Trachea (tissue), 1 donor: ENCODE results near the gene CT83.

GRCh38 chrX:115933930-115935153 is 236.2 kb upstream of the AGTR2 start:
- PRO-cap: no peak

GRCh38 chrX:116238557-116238855 is 68.0 kb downstream of the AGTR2 start:
- PRO-cap: no peak

- PRO-cap: no peak
These were observed 69.4 kb downstream of the AGTR2 start for GRCh38 chrX:116239914-116240430.

DNA sequence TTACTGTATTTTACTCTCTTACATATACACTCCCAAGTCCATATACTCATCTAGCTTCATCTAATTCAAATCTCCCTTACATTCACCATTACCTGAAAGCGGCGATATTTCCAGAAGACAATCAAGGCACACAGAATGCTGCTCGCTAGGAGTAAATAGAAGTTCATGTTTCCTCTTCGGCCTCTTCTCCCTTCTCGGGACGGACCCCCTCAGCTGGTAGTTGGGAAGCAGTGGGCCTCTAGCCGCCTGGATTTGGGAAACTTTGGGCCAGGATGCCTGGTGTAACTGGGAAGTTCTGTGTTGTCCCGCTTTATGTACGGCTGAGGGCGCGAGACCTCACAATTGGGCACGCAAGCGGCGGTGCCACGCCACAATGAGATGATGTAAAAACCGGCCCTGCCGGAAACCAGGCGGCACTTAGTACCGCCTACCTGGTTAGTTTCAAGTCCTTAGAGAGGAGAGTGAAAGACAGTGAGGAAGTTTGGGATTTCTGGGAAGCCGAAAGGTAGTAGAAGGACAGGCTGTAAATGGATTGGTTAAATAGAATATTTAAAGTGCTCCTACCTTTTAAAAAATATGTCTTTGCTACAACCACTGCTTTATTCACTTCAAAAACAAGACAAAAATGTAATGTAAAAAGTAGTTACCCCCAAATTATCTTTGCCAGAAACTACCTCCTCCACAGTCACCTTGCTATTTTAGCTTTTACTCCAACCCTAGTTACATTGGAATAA is at the start of gene CT83:
TSS of gene CT83 (minus strand) at position 287 of the 734 bp plus-strand sequence.
- PRO-cap: no peak

- PRO-cap: no peak
These were observed 245.2 kb upstream of the CT83 start for GRCh38 chrX:116707944-116708345.

GRCh38 chrX:117985235-117985795 is 131.3 kb downstream of the KLHL13 start:
- PRO-cap: no peak

- PRO-cap: no peak
These were observed 73.0 kb upstream of the KLHL13 start for GRCh38 chrX:118189590-118189982.

DNA sequence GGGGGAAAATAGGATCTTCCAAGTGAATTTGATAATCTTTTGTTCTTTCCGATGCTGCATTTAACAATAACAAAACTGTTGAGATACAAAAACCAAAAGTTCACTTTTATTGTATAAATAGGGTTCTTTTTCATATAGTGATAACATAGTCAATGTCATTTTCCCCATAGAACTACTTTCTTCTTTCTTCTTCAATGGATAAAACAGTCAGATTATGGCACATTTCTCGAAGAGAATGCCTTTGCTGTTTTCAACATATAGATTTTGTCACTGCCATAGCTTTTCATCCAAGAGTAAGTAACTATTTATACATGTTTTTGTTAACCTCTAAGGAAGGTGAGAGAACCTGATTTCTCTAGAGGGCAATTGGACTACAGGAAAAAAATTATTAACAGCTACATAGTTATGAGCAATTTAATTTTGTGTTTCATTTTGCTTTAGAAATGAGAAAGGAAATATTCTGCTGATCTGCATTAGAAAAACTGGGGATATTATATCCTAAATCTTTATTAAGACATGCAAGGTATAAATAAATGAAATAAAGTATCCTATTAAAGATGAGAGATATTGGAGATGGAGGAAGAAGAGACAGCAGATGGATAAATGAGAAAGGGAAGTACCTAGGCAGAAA is 59.0 kb upstream of the DOCK11 start:
- PRO-cap: no peak

DNA sequence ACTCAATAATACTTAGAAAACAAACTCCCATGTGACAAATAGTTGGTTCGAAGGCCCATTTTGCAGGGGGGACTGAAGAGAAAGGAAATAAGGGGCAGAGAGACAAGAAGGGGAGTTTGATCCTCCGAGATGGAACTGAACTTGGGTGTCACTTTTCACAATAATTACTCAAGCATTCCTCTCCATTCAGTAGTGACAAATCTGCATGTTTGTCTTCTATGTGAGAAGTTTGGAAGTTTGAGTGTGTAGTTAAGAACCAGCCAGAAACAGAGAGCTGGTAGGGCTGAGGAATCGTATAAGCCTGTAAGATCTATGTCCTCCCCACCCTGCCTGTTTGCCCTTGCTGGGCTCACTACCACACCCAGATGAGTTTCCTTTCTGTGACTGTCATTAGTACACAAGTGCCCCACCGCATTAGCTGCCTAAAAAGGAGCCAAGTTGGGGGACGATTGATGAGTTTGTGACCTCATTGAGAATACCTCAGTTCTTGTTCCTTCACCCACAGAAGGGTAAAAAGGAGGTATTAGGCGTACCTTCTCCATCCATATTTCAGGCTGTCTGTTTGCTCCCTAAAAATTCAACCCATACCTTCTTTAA is 28.2 kb downstream of the DOCK11 start:
- PRO-cap: no peak

GRCh38 chrX:118718540-118719126 is 8.8 kb upstream of the IL13RA1 start:
- PRO-cap: no peak

- PRO-cap: no peak
These were observed 1.7 kb downstream of the IL13RA1 start for GRCh38 chrX:118729037-118729540.

- PRO-cap: no peak
These were observed 20.6 kb downstream of the LONRF3 start for GRCh38 chrX:118995126-118995396.

DNA sequence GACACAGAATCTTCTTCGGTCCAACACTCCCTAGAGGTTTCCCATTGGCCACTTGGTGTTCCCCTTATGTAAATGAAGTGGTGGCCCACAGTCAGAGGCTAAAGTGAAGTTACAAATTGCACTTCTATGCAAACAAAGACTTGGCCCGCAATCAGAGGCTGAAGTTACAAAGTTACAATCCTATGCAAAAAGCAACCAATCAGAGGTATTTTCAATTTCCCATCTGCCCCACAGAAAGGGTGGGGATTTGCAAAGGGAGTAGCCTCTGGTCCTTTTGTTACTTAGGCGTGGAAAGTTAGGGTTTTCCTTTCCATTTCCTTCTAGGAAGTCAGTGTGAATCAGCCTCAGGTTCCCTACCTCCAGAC is 35.7 kb upstream of the SLC25A43 start:
- PRO-cap: no peak

- PRO-cap: no peak
These were observed 11.5 kb downstream of the SLC25A43 start for GRCh38 chrX:119410685-119411069.

DNA sequence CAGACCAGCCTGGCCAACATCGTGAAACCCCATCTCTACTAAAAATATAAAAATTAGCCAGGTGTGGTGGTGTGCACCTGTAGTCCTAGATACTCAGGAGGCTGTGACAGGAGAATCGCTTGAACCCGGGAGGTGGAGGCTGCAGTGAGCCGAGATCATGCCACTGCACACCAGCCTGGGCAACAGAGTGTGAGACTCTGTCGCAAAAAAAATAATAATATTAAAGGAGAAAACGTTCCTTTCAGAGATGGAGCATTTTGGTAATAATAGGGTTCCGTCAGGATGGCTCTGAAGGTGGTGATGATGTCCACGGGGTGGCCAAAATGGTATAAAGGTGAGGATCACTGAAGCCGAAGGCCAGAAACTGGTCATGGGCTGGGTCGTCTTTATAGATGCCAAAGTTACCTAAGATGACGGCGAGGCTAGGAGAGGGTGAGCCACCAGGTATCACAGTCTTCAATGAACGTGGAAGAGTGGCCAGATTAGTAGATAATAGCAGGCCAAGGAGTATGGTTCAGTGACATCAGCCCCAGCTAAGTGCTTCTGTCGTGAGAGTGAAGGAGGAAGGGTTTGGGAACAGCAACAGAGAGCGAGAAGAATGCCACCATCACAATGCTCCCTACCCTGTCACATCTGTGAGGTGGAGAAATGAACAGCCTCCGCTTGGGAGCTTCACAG is 17.1 kb upstream of the SLC25A5 start:
- PRO-cap: no peak

DNA sequence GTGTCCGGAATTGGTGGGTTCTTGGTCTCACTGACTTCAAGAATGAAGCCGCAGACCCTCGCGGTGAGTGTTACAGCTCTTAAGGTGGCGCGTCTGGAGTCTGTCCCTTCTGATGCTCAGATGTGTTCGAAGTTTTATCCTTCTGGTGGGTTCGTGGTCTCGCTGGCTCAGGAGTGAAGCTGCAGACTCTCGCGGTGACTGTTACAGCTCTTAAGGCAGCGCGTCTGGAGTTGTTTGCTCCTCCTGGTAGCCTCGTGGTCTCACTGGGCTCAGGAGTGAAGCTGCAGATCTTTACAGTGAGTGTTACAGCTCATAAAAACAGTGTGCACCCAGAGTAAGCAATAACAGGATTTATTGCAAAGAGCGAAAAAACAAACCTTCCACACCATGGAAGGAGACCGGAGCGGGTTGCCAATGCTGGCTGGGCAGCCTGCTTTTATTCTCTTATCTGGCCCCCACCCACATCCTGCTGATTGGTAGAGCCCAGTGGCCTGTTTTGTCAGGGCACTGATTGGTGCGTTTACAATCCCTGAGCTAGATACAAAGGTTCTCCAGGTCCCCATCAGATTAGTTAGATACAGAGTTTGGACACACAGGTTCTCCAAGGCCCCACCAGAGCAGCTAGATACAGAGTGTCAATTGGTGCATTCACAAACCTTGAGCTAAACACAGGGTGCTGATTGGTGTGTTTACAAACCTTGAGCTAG is 18.6 kb downstream of the SLC25A5 start:
- PRO-cap: no peak

DNA sequence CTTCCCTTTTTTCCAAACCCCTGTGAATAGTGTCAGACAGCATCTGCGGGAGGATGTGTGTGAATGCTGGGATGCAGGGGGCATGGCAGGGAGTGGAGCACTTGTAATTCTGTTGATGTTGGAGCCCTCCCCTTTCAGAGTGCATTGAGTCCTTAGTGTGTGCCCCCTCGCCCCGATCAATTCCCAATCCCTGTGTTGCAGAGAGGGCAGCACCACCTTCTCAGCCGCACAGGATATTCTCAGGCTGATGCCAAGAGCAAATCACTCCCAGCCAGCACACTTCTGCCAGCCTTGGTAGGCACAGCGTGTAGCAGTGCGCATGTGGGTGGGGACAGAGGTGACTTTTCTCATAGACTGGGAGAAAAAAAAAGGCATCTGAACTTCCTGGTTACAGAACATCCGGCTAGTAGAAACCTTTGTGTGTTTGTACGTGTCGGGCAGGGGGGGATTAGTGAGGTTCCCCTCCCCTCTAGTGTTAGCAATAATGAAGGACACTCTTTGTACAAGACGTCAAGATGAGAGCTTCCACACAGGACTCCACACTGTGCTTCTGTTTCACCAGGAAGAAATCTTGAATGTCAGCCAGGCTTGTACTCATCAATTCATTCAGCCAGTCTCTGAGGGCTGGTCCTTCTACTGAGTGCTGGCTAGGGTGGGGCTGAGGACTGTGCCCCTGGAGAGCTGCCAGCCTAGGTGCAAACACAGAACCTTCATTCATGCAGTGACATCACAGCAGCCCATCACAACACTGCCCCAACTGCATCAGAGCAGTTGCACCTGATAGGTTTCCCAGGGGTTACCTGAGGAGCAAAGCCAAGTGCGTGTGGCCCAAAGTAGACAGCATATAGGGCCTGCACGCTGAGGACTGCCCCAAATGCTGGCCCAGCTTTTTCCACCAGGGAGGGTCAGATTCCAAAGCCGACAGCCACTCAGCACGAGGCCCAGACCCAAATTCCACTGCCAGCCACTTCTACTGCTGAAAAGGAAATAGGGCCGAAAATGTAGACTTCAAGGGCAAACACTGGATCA is 34.6 kb downstream of the SLC25A5 start:
- PRO-cap: no peak

DNA sequence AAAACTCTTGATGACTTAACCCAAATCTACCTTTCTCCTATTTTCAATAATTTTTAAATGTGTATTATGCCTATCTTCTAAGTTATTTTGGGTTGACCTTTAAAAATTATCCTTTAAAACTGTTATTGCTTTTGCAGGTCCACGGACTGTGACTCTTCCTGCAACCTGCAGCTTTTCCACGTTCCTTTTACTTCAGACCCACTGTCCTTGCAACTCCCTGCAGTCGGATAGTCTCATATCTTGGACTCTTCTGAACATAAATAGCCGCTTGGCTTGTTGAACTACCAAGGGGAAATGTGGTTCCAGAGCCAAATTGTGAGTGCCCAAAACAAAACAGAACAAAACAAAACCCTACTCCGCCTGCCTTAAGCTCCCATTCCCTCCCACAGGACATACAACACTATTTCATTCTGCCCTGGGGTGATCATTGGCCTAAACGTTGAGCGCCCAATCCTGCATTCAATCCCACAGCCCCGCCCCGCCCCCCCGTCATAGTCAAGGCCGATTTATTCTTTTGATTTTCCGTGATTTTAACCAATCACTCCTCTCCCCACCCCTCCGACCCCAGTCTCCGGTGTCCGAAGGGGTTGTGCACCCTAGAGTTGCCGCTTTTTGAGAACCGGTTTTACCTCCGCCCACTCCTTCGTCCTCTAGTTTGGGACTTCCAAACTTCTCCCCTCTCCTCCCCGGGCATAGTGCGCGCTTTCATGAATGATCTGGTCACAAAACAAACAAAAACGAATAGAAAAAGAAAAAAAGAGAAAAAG is 674 bp upstream of the UBE2A start:
- PRO-cap: no peak

DNA sequence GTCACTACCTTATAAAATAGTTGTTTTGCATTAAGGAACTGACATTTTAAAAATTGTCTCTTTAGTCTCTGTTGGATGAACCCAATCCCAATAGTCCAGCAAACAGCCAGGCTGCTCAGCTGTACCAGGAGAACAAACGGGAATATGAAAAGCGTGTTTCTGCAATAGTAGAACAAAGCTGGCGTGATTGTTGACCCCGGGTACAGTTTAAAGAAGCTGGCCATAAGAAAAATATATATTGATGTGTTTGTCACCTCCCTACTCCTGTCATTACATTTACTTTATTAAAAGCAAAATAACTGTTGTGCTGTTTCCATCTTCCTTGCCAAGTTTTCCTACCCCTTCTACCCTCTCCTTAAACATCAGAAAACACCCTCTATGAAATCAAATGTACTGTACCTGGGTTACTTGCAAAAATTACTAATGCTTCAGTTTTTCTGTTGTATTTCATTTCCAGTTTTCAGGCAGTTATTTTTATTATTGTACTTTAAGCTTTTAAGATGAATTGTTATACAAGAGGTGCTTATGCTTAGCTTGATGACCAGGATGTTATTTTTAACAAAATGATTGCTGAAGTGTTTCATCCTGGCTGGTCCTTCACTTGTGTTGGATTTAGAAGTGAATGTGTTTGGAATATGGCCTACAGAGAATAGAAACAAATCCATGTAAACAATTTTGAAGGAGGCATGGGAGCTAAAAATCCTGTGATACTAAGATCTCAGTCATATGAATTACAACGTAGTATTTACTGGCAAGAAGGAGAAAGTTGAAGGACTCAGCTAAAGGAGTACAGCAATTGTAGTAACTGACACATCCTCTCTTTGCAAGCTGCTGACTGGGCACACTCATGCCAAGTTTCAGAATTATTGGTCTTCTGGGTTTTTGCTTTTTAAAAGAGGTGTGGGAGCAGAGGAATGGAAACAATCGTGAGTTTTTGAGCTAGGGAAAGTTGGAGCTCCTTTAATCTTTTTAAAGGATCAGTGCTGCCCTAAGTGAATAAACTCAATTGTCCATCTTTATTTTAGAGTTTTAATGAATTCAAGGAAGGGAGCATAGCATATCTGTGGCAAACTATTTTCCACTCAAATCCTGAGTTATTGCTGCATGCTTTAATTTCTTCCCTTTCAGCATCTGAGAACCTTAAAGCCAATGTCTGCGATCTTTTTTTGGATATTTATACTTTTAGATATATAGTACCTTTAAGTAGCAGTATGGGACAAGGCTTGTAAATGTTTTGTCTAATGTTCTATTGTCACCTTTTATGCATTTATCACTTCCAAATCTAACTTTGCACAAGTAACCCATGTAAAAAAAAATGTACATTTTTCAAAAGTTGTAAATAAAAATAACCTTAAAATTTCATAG is 9.2 kb downstream of the UBE2A start:
- PRO-cap: no peak

DNA sequence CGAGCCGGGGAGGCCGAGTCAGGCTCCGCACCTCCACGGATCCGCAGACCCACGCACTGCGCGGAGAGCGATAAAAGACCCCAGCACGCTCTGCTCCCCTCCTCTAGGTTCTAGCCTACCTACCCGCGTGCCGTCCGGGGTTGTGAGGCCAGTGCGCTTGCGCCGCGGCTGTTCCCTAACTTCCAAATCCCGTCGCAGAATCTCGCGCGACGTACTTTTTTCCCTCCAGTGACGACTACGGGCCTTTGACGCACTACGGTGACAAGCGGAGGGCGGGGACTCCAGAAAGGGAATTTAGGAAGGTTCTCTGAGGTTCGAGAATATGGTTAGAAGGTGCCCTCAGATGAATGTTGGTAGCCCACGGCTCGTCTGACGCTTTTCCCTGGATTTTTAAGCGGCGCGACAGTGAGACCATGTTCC is 31.9 kb downstream of the UBE2A start:
- PRO-cap: bidirectional peak, plus-strand start at position 323 of the sequence, minus-strand start at position 194 of the sequence